GM23248 (cell line): ENCODE data around the genes TSPYL2 and TSR2.

DNA sequence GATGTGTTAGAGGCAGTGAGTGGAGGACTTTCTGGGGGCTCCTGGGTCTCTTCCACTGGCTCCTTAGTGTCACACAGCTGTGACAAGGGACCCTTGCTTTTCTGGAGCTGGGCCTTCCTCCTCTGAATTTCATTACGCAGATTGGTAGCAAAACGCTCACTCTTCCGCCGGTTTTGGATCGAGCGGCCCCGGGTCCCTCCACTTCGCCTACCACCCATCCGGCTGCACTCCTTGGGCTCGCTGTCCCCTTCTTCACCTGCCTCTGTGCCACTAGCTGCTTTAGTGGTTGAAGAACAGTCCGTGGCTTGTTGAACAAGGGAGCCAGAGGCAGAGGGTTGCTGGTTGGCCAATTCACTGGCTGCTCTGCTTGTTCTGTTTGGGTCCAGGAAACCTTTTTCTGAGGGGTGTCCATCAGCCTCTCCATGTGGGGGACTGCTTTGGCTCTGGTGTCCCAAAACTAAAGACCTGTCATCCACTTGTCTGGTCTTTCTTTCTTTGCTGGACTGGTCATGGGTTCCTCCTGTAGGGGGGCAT, 163.6 kb upstream of the DGKK start:
- RAMPAGE, long total RNA, result no peak

- RAMPAGE, long total RNA, result no peak
Measured at GRCh38 chrX:50638270-50638738, 167.7 kb upstream of the DGKK start.

- RAMPAGE, long total RNA, result no peak
Measured at GRCh38 chrX:50697480-50698204, 116.4 kb downstream of the SHROOM4 start.

DNA sequence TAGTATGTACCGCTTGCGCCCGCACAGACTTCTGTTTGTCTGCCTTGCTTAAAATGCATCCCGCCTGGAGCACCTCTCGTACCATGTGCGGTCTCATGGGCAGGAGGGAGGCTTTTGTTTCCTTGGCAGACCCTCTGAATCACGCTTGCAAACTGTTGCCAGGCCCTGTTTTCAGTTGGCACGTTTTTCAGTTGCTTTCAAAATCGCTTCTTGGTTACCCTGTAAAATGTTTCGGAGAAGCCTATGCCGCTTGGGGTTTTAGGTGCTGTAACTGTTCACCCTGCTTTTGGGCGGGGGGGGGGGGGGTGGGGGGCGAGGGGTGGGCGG, 799 bp downstream of the NUDT10 start:
- RAMPAGE, long total RNA, result no peak

DNA sequence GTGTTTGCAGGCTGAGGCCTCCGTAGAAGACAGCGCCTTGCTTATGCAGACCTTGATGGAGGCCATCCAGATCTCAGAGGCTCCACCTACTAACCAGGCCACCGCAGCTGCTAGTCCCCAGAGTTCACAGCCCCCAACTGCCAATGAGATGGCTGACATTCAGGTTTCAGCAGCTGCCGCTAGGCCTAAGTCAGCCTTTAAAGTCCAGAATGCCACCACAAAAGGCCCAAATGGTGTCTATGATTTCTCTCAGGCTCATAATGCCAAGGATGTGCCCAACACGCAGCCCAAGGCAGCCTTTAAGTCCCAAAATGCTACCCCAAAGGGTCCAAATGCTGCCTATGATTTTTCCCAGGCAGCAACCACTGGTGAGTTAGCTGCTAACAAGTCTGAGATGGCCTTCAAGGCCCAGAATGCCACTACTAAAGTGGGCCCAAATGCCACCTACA, 1.6 kb downstream of the MAGED1 start:
- RAMPAGE, long total RNA, result no peak

GRCh38 chrX:52574360-52574851, 57.5 kb upstream of the XAGE1B start:
- RAMPAGE, long total RNA, result no peak

GRCh38 chrX:53073030-53073855, 8.9 kb upstream of the TSPYL2 start:
- RAMPAGE, long total RNA, result no peak

DNA sequence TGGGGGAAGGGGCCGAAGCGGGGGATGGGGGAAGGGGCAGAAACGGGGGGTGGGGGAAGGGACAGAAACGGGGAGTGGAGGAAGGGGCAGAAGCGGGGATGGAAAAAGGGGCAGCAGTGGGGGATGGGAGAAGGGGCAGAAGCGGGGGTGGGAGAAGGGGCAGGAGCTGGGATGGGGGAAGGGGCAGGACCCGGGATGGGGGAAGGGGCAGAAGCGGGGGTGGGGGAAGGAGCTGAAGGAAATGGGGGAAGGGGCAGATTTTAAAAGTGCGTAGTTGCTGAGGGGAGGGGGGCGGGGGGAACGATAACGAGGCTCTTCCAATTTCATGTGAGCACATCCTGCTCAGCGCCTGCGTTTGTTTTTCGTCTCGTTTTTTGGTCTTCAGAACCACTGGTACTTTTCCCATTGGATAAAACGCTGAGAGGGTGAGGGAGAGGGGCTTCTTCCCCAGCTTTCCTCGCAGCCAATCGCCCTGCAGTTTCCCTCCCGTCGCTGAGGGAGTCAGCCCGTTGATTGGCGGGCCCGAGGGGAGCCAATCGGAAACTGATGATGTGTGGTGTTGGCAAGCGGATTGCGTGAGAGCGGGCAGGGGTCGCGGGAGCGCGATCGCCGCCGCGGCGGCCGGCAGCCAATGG, 408 bp upstream of the TSPYL2 start:
- RAMPAGE, long total RNA, result no peak

DNA sequence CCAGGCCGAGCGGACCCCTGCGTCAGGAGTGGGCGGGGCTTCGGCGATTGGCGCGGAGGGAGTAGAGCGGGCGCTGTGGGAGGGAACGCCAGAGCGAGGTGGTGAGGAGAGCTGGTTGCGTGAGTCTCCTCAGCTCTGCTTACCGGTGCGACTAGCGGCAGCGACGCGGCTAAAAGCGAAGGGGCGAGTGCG, at the start of gene TSPYL2:
Gene TSPYL2, plus strand, starts transcription at position 91 of the 192 bp plus-strand sequence.
- RAMPAGE, long total RNA, result no peak

- RAMPAGE, long total RNA, result no peak
Measured at GRCh38 chrX:53093072-53093529, 841 bp upstream of the KANTR start.

GRCh38 chrX:53306671-53307067, 14.5 kb downstream of the IQSEC2 start:
- RAMPAGE, long total RNA, result no peak

DNA sequence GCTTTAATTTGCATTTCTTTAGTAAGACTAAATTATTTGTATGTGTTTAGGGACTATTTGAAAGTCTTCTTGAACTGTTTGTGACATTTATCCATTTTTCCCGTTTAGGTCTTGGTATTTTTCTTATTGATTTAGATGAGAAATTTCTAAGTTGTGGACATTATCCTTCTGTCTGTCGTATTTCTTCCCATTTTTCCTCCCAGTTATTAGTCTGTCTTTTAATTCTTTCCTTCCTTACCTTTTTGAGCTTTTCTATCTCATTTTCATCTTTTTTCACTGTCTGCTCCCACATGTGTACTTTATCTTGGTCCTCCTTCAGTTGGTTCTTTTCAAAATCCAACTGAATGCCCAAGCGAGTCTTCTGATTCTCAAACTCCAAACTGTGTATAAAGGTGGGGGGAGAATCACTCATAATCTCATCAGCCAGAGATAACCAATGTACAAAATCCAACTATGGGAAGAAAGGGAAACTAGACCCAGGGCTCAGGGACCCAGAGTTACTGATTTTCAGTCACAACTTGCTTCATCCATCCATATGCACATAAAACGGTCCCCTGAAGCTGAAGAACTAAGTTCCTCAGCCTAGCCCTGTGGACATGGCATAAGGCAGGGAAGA, 23.0 kb downstream of the SMC1A start:
- RAMPAGE, long total RNA, result no peak

GRCh38 chrX:53531673-53532171, 97.6 kb upstream of the HSD17B10 start:
- RAMPAGE, long total RNA, result no peak

DNA sequence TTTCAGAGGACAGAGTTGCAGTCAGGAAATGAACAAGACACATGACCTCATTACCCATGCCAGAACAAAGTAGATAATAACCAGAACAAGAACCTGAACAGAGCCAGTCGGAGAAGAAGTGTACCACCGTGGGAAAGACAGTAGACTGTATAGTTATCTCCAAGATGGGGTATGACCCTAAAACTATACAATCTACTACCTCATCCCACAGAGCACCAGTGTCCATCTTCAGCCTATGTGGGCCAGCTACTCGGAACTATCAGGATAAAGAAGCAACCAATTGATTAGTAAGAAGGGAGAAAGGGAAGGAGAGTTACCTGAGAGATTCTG, 122.9 kb upstream of the HSD17B10 start:
- RAMPAGE, long total RNA, result no peak

- RAMPAGE, long total RNA, result no peak
Measured at GRCh38 chrX:53559115-53559772, 125.1 kb upstream of the HSD17B10 start.

GRCh38 chrX:53573574-53574080, 112.9 kb downstream of the HUWE1 start:
- RAMPAGE, long total RNA, result no peak

GRCh38 chrX:54045575-54045713, 1.2 kb upstream of the PHF8 start:
- RAMPAGE, long total RNA, result no peak

GRCh38 chrX:54439857-54440551, at the start of gene TSR2:
TSR2 (plus strand) TSS chrX:54440404.
- RAMPAGE, long total RNA, result start-site peak on the plus strand at chrX:54440410-54440423, 357 and 63 reads in 2 replicates

DNA sequence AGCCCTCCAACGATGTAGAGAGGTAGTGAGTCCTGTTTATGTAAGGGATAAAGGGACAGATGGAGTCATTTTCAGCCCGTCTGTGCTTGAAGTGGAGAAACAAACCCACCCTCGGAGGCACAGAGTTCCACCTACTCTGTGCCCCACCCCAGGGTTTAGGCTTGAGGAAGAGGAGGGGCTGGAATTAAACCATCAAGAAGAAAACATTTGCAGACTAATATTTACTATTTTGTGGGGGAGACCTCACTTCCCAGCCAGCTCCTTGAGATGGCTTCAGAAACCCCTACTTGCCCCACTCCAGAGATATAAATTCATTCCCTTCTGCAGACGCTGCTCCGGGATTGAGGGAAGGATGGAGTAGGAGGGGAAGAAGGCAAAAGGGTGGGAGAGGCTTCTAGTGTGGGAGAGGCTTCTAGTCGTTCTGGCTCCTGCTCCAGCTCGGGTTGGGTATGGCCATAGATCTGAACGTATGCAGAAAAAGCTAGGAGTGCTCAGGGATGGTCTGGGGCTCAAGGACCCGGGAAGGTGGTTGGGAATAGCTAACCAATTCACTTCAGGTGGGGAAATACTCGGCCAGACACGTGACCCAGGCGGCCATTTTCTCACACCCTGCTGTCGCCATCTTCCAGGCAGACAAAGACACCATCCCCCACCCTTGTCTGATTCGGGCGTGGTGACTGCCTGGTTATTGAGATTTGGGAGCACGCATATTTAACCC, 632 bp upstream of the GNL3L start:
- RAMPAGE, long total RNA, result no peak

- RAMPAGE, long total RNA, result no peak
Measured at GRCh38 chrX:54539936-54540499, 10.0 kb downstream of the GNL3L start.